Measurements from ENCODE around the gene PTCHD1.

GRCh38 chrX:20218680-20219458 lies 47.8 kb downstream of the RPS6KA3 start:
- PRO-cap: no peak

GRCh38 chrX:20267706-20268764 lies 1.3 kb upstream of the RPS6KA3 start:
- PRO-cap: no peak

DNA sequence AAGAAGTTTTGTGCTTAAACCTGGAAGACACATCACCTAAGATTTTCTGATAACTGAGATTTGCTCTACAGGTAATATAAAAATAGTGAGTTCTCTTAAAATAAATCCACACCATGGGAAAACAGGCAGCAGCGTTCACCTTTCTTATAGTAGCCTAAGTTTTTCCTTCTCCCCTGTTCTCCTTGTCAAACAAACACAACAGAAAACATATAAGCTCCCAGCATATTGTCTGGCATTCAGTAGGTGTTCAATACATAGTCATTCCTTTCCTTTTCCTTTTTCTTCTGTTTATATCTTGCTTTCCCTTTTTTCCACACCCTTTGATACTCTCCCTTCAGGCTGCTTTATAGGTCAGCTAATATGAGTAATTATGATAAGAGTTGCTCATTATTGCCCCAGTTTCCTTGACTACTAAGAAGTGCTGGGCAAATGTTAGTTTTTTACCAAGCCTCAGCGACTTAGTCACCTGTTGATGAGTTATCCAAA lies 111.3 kb upstream of the RPS6KA3 start:
- PRO-cap: no peak

- PRO-cap: unidirectional peak, minus-strand start at chrX:21437132
Observed at GRCh38 chrX:21437003-21437410, 62.8 kb downstream of the CNKSR2 start.

DNA sequence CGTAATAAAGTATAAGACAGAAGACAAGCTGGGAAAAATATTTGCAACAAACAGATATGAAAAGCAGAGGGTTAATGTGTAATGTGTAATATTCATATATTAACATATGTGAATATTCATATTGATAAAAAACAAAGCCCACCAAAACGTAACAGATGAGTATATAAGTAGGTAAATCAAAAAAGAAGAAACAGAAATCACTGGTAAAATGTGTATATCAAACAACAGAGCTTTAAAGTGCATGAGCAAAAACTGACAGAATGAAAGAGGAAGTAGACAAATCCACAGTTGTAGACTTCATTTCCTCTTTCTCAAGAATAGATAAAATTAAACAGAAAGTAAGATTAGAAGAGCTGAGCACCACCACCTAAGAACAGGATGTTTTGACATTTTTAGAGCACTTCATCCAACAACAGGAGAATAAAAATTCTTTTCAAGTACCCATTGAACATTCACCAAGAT lies 64.5 kb downstream of the CNKSR2 start:
- PRO-cap: no peak

DNA sequence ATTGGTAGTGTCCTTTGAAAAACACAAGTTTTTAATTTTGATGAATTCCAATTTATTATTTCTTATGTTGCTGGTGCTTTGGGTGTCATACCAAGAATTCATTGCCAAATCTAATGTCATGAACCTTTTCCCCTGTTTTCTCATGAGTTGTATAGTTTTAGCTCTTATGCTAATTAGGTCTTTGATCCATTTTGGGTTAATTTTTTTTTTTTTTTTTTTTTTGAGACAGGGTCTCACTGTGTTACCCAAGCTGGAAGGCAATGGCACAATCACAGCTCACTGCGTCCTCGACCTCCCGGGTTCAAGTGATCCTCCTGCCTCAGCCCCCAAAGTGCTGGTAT lies 10.8 kb upstream of the KLHL34 start:
- PRO-cap: no peak

DNA sequence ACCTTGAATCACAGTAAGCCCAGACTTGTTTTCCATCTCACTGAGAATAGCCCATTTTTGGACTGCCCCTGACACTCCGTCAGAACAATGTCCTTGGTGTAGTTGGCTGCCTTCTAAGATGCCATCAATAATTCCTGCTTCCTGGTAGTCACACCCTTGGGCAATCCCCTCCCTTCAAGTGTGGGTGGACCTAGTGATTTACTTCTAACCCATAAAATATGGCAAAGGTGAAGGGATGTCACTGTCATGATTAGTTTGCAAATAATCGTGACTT lies 19.9 kb upstream of the KLHL34 start:
- PRO-cap: no peak

DNA sequence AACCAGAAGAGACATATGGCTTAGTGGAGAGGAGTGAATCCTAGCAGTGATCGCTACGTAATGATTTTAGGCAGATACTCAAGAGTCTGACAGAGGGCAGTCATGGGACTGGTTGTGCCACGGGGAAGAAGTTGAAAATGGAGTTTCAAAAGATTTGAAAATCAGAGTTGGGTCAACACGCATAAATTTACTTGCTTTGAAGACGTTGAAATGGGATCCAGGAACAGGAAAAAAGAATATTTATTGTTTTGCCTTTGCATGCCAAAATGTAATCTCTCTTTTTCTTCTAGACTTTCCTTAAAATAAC lies 8.2 kb upstream of the SMS start:
- PRO-cap: no peak

DNA sequence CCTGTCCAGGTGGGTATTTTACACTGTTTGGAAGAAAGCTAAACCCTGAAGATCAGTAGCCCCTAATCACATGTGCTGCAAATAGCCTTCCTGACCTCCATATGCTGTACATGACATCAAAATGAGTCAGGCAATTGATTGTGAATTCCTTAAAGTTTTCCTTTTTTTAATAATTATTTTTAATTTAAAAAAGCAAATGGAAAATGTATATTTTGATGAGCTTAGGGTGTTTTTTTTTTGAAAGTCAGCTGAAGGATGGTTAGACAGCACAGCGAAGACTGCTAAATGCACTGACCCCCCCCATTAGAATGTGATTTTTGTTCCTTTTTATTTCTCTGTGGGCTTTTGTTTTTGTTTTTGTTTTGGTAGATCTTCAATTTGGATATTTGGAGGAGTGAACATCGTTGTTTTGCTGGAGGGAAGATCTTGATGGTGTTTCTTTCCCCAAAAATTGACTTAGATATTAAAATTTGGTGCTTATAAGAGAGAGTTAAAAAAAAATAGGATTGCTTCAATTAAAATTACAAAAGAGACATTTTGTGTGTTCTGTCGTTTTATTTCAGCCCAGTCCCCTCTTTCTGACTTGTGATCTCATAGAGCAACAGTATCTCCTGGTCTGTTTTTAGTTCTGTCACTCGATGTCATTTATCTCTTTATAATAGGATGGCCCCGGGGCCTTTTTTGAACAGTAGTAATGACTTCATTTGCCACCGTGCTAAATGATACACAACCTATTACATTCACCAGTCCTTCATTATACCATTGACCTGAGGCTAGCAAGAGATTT lies 37.6 kb upstream of the PHEX start:
- PRO-cap: no peak

GRCh38 chrX:22192630-22192955 lies 80.1 kb upstream of the CBLL2 start:
- PRO-cap: no peak

DNA sequence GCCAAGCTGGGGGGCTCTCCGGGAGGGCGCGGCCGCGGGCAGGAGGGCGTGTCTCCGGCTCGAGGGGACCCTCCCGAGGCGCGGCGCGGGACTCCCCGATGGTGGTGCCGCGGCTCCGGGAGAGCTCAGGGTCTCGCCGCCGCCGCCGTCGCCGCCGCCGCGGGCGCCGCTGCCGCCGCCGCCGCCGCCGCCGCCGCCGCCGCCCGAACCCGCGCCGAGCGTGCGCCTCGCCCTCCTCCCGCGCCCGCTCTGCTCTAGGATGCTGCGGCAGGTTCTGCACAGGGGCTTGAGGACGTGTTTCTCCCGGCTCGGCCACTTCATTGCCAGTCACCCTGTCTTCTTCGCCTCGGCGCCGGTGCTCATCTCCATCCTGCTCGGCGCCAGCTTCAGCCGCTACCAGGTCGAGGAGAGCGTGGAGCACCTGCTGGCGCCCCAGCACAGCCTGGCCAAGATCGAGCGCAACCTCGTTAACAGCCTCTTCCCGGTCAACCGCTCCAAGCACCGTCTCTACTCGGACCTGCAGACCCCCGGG lies at the start of gene PTCHD1:
Gene PTCHD1, plus strand, starts transcription at position 233 of the 532 bp plus-strand sequence.
- PRO-cap: no peak

DNA sequence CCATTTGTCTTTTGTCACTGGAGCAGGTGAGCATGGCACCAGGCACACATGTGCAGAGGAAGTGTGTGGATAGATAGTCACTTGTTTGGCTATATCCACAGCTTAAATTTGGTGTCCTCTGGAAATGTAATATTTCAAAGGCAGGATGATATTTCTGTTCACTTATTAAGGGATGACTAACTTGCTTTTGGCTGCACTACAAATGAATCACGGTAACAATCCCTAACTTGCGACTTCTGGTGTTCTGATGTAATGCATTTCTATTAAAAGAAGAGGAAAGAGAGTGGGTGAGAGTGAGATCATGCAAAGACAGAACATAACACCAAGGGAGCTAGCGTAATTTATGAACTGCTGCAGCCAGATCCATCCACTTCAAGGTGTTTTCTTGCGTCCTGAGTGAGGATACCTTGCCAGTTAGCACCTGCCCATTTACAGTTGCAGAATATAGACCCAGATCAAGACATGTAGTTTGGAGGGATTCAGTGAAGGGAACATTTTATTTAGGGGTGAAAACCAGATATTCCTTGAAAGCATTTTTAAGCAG lies 38.8 kb downstream of the PTCHD1 start:
- PRO-cap: no peak

GRCh38 chrX:23504012-23504651 lies 163.2 kb upstream of the PRDX4 start:
- PRO-cap: no peak

- PRO-cap: no peak
Observed at GRCh38 chrX:23699771-23700196, 32.5 kb downstream of the PRDX4 start.

GRCh38 chrX:23743344-23743730 lies 261 bp upstream of the ACOT9 start:
- PRO-cap: bidirectional peak, plus-strand start at chrX:23743394, minus-strand start at chrX:23743061

GRCh38 chrX:24024268-24024833 lies 2.6 kb downstream of the KLHL15 start:
- PRO-cap: no peak

DNA sequence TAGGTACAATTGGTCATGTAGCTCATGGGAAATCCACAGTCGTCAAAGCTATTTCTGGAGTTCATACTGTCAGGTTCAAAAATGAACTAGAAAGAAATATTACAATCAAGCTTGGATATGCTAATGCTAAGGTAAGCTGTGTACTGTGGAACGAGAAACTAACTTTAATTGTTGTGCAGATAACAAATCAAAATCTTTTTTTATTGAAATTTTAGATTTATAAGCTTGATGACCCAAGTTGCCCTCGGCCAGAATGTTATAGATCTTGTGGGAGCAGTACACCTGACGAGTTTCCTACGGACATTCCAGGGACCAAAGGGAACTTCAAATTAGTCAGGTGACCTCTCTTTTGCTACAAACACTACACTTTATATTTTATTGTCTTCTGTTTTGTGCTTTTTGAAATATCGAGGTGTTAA lies 2.7 kb downstream of the EIF2S3 start:
- PRO-cap: no peak

- PRO-cap: no peak
Observed at GRCh38 chrX:24167177-24167887, 17.8 kb downstream of the ZFX start.

DNA sequence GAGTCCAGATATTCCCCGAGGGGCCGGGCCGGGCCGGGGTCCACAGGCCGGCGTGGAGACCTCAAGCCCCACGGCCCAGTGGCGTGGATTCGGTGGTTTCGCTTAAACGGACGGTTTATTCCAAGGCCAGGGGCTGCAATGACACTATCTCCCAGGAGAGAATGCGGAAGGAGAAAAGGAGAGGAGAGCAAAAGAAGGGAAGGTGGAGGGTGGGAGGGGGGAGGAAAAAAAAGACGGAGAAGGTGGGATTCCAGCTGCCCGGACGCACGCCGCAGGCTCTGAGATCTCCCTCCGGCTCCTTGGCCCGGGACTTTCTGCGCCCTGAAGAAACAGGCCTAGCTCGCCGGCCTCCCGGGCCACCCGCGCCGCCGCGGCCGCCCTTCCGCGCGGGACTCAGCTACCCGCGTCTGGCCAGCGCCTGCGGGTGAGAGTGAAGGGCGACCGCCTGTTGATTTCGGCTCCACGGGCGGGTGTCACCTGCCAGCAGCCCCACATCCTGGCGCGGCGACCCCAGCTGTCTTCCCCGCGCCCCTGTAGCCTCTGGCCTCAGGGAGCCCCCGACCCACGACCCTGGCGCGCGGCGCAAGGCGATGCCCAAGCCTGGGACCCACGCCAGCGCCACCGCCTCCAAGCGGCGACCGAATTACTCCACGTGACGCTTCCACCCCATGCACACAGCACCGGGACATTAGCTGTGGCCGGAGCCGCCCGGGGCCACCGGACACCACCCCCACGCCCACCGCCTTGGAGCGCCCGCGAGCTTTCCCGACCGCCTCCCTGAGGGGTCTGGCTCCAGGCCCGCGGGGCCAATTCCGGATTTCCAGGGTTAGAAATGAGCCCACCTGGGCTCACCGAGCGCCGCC lies 10.4 kb downstream of the ARX start:
- PRO-cap: no peak

- PRO-cap: no peak
Observed at GRCh38 chrX:25014109-25014696, 1.6 kb downstream of the ARX start.

All from A673 (cell line).